ENCODE measurements around the gene SLC1A2.

DNA sequence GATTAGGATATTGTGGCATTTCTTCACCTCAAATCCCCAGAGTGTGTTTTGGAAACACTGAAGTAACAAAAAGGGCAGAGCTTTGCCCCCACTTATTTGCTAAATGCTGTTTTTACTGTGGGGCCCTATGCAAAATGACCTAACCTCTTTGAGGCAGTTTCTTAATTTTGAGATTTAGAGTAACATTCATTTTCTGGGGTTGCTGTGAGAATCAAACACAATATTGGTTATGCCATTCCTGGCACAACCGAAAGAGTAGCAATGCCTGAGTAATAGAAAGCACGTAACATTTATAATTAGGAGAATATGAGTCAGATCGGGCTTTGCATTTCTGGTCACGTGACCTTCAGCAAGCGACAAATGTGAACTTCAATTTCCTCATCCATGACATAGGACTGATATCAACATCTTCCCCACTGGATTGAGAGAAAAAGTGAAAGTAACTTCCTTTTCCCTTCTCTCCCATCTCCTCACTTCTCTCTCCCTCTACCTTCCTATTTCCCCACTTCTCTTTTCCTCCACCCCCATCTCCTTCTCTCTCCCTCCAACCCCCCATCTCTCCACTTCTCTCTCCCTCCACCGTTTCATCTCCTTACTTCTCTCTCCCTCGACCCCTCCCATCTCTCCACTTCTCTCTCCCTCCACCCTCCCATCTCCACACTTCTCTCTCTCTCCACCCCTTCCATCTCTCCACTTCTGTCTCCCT lies 33.7 kb upstream of the CAT start:
- PRO-cap, 2 experiments = no peak in any of the 2 experiments
- RAMPAGE, long total RNA, 5 experiments = no peak in any of the 5 experiments

GRCh38 chr11:34600168-34601219 lies 20.4 kb upstream of the EHF start:
- PRO-cap, 2 experiments = no peak in any of the 2 experiments
- RAMPAGE, long total RNA, 5 experiments = no peak in any of the 5 experiments

DNA sequence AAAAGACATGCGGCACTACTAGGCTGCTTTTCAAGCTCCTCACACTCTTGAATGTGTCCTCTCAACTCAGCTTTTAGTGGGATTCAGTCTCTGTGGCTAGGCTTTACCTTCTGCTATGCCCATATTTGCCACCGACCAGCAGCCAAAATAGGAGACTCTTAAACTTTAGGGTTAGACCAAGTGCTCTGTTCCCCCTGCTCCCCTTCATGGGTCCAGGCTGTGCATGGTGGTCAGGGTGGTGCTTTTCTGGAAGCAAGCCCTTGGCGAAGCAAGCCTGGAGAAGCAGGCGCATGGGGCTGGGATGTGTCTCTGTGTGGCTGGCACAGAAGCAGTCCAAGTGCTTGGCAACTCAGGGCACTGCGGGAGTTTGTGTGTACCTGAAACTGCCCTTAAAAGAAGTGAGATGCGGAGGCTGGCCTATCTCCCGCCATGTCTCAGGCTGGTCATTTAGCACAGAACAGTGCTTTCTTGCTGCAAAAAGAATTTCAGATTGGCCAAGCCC lies 16.2 kb downstream of the EHF start:
- PRO-cap, 2 experiments = no peak in any of the 2 experiments
- RAMPAGE, long total RNA, 5 experiments = no peak in any of the 5 experiments

DNA sequence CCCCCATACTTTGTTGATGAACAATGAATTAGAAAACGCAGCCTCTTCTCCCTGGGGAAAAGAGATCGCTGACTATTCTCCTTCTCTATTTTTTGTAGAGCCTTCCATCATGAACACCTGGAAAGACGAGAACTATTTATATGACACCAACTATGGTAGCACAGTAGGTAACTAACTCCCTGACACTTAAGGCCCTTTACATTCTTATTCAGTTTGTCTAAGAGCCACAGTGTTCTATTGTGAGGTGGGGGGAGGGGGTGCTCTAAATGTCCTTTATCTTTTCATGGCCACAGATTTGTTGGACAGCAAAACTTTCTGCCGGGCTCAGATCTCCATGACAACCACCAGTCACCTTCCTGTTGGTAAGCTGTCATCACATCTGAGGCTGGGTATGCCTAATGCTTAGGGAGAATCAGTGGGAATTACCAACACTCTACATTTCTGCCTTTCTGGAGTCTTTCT lies 30.6 kb downstream of the EHF start:
- PRO-cap, 2 experiments = no peak in any of the 2 experiments
- RAMPAGE, long total RNA, 5 experiments = no peak in any of the 5 experiments

DNA sequence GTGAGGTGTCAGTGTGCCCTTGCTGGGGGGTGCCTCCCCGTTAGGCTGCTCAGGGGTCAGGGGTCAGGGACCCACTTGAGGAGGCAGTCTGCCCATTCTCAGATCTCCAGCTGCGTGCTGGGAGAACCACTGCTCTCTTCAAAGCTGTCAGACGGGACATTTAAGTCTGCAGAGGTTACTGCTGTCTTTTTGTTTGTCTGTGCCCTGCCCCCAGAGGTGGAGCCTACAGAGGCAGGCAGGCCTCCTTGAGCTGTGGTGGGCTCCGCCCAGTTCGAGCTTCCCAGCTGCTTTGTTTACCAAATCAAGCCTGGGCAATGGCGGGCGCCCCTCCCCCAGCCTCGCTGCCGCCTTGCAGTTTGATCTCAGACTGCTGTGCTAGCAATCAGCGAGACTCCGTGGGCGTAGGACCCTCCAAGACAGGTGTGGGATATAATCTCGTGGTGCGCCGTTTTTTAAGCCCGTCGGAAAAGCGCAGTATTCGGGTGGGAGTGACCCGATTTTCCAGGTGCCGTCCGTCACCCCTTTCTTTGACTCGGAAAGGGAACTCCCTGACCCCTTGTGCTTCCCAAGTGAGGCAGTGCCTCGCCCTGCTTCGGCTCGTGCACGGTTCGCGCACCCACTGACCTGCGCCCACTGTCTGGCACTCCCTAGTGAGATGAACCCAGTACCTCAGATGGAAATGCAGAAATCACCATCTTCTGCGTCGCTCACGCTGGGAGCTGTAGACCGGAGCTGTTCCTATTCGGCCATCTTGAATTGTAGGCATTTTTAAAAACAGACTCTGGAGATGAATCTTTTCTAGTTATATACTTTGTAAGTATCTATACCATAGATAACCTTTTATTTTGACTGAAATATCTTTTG lies 71.4 kb downstream of the EHF start:
- PRO-cap, 2 experiments = no peak in any of the 2 experiments
- RAMPAGE, long total RNA, 5 experiments = no peak in any of the 5 experiments

- PRO-cap, 2 experiments = no peak in any of the 2 experiments
- RAMPAGE, long total RNA, 5 experiments = no peak in any of the 5 experiments
Measured at GRCh38 chr11:34784565-34784954, 131.6 kb downstream of the APIP start.

DNA sequence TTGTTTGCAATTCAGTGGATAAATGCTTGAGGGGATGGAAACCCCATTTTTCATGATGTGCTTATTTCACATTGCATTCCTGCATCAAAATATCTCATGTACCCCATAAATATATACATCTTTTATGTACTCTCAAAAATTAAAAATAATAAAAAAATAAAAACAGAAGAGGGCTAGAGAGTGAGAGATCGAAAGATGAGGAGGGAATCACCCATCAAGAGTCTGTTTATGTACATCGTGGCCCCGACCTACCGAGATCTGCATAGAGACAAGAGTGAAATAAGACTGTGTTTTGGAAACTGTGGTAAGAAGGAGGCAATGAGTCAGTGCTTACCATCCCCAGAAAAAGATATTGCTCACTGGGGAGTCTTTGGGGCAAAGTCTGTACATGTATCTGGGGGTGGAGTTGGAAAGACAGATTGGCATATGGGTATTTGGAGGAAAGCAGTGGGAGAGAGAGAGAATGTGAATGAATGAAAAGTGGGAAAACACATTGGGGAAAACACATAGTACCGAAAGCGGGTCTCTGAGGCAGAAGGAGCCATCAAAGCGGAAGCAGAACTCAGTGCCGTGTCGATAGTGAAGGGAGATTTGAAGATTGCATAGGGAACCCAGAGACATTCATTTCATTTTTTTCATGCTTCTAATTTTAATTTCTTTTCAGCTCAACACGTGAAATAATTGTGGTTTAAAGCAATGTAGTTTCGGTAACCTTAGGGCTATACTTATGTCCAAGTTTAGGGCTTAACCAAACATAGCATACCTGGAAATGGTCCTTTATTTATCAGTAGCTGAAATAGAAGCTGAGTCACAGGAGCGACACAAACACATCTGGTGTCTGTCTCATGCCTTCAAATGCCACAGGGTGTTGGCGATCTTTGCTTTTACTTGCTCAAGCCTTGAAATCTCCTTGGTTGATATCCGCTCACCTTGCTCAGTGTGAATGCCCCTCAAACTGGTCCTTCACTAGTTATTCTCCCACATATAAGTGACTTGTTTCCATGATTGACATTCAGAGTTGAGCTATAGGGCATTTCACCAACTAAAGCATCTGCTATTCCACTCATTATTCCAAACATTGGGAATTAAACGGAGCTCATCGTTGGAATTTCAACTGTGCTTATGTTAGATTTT lies 98.6 kb upstream of the CD44 start:
- PRO-cap, 2 experiments = no peak in any of the 2 experiments
- RAMPAGE, long total RNA, 5 experiments = no peak in any of the 5 experiments

DNA sequence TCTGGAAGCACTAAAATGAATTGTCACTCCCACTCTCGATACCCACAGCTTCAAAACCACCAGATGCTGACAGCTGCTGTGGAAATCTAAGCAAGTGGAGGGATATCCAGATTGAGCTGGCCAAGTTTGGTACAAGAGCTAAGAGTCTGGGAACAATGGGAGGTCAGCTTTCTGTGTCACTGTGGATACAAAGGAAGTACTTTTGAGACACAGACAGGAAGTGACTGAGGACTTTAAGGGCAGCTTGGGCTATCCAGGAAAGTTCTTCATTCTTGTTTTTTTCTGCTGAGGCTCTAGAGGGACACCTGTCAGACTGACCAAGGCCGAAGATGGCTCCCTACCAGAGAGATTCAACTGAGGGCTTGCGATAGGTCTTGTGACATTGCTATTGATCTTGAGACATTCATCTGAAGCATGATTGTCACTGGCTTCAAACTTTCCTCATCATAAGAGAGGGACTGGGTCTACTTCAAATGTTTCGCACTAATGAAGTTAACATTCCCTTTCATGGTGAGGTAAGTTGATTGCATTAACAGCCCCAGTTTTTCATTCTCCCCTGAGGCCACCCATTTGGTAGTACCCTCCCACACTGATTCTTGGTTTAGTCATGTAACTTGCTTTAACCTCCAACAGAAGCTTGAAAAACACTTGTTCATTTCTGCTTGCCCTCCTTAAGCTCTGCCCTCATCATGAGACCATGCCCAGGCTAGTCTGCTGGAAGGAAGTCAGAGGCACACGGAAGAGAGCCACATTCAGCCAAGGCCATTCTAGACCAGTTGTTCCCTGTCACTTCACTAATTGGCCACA lies 51.0 kb upstream of the CD44 start:
- PRO-cap, 2 experiments = no peak in any of the 2 experiments
- RAMPAGE, long total RNA, 5 experiments = no peak in any of the 5 experiments

GRCh38 chr11:35089731-35090049 lies 49.3 kb upstream of the CD44 start:
- PRO-cap, 2 experiments = no peak in any of the 2 experiments
- RAMPAGE, long total RNA, 5 experiments = no peak in any of the 5 experiments

DNA sequence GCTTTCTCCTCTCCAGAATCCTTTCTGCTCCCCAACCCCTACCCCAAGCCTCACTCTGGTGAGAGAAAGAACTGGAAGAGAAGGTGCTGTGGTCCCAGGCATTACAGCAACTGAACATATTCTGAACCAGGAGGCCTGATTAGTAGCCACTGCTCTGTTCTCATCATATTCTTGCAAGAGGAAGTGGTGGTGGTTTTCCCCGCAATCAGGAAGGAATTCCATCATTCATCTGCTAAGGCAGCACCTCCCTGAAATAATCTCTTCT lies 28.0 kb upstream of the CD44 start:
- PRO-cap, 2 experiments = no peak in any of the 2 experiments
- RAMPAGE, long total RNA, 5 experiments = no peak in any of the 5 experiments

GRCh38 chr11:35116605-35117223 lies 22.3 kb upstream of the CD44 start:
- PRO-cap, 2 experiments = no peak in any of the 2 experiments
- RAMPAGE, long total RNA, 5 experiments = no peak in any of the 5 experiments

DNA sequence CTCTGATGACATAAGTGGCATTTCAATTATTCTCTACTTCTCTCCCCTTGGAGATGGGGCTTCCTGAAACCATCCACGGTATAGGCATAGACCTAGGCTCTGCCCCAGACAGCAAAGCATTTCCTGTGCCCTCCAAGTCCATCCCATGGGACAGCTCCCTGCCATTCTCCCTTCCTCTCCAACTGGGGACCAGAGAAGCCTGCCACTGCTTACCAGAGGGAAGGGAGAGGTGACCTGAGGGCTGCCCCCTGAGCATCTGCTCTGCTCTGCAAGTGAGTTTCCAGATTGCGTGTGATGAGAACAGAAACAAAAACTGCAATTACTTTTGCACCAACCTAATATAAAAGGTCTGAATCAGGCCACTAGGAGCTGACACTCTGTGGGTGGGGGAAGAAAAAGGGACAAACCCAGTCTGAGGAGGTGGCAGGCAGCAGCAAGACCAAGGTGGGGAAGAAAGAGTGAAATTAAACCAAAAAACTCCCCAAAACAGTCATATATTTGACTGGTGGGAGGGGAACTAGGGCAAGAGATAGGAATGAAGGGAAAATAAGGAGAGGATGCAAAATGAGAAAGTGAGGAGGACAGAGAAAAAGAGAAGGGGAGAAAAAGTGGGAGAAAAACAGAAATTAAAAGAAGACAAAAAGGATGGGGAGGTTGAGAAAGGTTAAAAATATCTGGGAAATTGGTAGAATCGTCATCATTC lies 12.5 kb upstream of the CD44 start:
- PRO-cap, 2 experiments = no peak in any of the 2 experiments
- RAMPAGE, long total RNA, 5 experiments = no peak in any of the 5 experiments

GRCh38 chr11:35157991-35159205 lies 19.4 kb downstream of the CD44 start:
- PRO-cap, 2 experiments = no peak in any of the 2 experiments
- RAMPAGE, long total RNA, 5 experiments = no peak in any of the 5 experiments

- PRO-cap, 2 experiments = peak in 1 of 2 experiments; most common plus-strand start chr11:35166320 (in 1)
- RAMPAGE, long total RNA, 5 experiments = no peak in any of the 5 experiments
Measured at GRCh38 chr11:35165684-35166558, 26.9 kb downstream of the CD44 start.

DNA sequence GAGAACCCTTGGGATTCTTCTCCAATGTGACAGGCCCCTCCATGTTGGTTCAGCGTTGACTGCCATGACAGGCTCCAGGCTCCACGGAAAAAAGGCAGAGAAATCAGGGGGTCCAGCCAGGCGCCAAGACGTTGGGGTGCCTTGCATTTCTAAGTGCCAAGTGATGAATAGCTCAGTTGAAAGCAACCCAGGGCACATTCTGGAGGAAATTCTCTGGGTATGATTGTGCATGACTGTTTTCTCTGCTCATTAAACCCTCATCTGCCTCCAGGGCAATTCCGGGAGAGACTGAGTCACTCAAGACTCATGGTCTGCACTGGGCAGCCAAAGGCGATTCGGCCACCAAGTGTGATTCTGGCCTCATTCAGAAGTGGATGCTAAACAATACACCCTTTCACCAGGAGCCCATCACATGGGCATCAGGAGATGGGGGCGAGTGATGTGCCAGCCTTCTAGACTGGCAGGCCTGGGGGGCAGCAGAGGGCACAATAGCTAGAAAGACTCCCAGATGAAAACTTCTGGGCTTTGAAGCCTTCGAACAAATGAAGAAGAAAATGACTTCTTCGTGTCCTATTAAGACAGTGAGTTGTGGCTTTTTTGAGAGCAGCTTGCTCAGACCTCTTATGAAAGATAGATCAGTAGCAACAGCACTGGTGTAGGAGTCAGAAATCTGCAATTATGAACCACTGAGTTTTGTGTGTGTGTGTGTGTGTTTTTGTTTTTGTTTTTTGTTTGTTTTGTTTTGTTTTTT lies 27.8 kb downstream of the CD44 start:
- PRO-cap, 2 experiments = no peak in any of the 2 experiments
- RAMPAGE, long total RNA, 5 experiments = no peak in any of the 5 experiments

DNA sequence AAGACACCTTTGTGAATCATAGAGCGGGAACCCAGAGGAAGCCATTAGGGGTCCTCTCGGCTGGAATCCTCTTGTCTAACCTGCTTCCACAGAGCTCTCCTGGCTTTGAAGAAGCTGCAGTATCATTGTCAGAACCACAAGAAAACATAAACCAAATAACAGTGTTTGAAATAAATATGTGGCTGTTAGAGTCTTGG lies 37.9 kb downstream of the CD44 start:
- PRO-cap, 2 experiments = no peak in any of the 2 experiments
- RAMPAGE, long total RNA, 5 experiments = no peak in any of the 5 experiments

DNA sequence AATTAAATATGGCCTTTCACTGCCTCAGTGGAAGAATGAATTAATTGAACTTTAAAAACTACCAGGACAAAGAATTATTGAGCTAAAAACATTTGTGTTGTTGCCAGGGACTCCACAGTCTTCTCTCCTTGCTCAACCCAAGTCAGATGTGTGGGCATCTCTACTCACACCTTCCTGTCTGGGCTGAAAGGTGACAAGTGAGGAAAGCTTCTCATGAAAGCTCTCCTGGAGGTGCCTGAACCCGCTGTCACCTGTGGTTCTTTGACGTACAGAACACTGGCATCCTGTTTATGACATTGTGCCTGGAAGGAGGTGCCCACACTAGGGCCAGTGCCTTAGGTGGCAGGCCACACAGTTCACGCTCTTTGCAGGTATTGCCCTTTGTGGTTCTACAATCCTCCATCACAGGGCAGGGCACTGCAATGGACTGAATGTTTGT lies 108.4 kb downstream of the CD44 start:
- PRO-cap, 2 experiments = no peak in any of the 2 experiments
- RAMPAGE, long total RNA, 5 experiments = no peak in any of the 5 experiments

DNA sequence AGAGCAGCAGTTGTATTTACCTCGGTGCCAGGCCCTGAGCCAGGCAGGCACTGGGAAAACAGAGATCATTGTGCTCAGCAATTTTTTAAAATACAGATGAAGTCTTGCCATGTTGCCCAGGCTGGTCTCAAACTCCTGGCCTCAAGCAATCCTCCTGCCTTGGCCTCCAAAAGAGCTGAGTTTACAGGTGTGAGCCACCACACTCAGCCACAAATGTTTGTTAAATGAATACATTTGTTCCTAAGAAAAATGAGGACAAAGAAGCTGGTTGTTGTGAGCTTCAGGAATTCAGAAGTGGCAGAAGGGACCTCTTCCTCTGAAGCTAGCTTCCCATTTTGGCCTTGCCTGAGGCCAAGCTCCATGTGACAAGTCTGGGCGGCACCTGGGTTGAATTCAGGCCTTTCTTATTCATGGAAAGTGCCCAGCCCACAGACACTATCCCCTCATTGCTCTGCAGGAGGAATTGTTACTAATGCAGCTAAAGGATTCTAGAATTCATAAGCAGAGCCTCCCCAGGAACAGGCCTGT lies 71.6 kb downstream of the SLC1A2 start:
- PRO-cap, 2 experiments = no peak in any of the 2 experiments
- RAMPAGE, long total RNA, 5 experiments = no peak in any of the 5 experiments

GRCh38 chr11:35418834-35419876 lies at the start of gene SLC1A2:
TSS of gene SLC1A2 (minus strand) at chr11:35419558.
- PRO-cap, 2 experiments = no peak in any of the 2 experiments
- RAMPAGE, long total RNA, 5 experiments = no peak in any of the 5 experiments

DNA sequence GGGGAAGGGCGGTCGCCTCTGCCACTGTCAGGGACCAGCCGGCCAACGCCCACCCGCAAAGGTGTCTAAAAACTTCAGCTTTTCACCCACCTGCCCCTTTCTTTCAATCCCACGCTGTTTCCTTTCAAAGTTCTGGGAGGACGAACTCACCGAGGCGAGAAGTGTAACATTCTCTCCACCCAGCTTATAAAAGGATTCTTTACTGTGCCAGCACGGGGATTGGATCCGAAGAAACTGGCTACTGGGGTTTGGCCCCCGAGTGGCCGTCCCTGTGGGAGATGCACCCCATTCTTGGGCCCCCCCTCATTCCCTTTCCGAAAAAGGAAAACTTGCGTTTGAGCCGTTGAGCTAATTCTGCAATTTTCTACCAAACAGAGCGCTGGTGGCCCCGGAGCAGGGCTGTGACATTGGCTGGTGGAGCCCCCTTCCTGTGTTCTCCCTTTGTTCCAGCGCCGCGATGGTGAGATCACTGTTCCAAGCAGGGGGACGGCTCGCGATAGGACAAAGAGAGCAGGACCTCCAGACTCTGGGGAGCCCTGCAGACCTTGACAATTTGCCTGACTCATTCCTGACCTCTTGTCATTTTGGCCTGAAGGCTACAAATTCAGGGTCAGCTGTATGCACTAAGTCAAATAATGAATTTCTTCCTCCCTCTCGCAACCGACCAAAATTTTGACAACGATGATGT lies 1.9 kb downstream of the FJX1 start:
- PRO-cap, 2 experiments = no peak in any of the 2 experiments
- RAMPAGE, long total RNA, 5 experiments = no peak in any of the 5 experiments